Adrenal gland (tissue), 7 donors: ENCODE measurements around the gene APMAP.

GRCh38 chr20:23456237-23457204, 3.8 kb upstream of the CST11 start:
- PRO-cap, 3 experiments = no peak in any of the 3 experiments
- RAMPAGE, long total RNA, 4 experiments = no peak in any of the 4 experiments
- RRBS = no CpG with 5 or more reads among the region's 11 CpGs

GRCh38 chr20:23588794-23589601, 16.7 kb downstream of the CST9 start:
- PRO-cap, 3 experiments = no peak in any of the 3 experiments
- RAMPAGE, long total RNA, 4 experiments = no peak in any of the 4 experiments
- RRBS = no CpG with 5 or more reads among the region's 25 CpGs

DNA sequence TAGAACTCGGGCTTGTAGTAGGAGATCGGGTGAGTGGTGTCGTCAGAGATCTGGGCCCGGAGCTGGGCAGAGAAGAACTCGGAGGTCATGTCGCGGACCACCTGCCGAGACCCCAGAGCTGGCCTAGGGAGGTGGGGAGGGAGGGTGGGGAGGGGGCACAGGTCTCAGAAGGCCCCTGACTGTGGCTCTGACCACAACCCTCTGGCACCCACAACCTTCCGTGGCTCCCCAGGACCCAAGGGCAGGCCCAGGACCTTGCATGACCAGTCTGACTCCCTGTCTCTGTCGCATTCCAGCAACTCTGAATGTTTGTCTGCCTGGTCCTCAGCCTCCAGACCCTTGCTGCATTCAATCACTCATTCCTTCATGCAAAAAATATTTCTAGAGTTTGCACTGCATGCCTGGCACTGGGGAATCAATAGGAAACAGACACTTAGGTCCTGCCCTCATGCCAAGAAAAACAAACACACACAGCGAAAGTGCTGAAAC, 2.0 kb downstream of the GGTLC1 start:
- PRO-cap, 3 experiments = no peak in any of the 3 experiments
- RAMPAGE, long total RNA, 4 experiments = no peak in any of the 4 experiments
- RRBS = no CpG with 5 or more reads among the region's 11 CpGs

GRCh38 chr20:24469987-24470526, 628 bp downstream of the SYNDIG1 start:
- PRO-cap, 3 experiments = no peak in any of the 3 experiments
- RAMPAGE, long total RNA, 4 experiments = no peak in any of the 4 experiments
- RRBS = 2% methylated on average over 3 of the region's 37 CpGs

DNA sequence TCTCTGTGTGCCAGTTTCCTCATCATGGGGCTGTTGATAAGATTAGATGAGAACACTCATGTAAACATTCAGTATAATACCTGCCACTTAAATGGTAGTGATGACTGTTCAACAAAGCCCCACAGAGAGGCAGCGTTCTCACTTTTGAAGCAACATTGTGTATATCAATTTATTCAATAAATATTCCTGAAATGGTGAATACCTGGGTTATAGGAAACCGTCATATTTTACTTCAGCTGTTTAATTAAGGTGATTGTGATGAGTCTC, 114.6 kb upstream of the CST7 start:
- PRO-cap, 3 experiments = no peak in any of the 3 experiments
- RAMPAGE, long total RNA, 4 experiments = no peak in any of the 4 experiments
- RRBS = no CpG with 5 or more reads among the region's 2 CpGs

DNA sequence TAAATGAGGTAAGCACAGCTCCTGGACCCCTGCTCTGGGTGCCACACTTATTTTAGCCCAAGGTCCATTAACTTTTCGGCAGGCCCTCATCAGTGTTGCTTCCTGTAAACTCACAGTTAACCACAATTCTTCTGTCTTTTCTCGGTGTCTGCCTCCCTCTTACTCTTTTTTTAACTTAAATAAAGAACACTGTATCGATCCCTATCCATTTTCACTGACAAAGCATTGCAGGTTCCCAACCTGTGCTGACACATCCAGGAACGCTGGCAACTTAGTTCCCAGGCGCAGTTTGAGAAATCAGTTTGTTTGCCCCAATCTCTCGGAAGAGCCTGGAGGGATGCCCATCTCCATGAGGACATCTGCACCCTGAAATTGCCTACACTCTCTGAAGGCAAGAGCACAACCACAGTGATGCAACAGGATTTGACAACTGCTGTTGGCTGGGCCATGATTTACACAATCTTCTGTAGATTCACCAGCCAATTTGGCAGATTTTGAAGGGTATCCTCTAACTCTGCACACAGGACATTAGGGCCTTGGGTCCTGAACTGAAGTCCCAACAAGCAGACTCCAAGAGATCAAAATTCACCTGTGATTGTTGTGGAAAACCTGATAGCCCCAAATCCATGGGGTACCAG, 3.5 kb downstream of the APMAP start:
- PRO-cap, 3 experiments = no peak in any of the 3 experiments
- RAMPAGE, long total RNA, 4 experiments = no peak in any of the 4 experiments
- RRBS = no CpG with 5 or more reads among the region's 6 CpGs

DNA sequence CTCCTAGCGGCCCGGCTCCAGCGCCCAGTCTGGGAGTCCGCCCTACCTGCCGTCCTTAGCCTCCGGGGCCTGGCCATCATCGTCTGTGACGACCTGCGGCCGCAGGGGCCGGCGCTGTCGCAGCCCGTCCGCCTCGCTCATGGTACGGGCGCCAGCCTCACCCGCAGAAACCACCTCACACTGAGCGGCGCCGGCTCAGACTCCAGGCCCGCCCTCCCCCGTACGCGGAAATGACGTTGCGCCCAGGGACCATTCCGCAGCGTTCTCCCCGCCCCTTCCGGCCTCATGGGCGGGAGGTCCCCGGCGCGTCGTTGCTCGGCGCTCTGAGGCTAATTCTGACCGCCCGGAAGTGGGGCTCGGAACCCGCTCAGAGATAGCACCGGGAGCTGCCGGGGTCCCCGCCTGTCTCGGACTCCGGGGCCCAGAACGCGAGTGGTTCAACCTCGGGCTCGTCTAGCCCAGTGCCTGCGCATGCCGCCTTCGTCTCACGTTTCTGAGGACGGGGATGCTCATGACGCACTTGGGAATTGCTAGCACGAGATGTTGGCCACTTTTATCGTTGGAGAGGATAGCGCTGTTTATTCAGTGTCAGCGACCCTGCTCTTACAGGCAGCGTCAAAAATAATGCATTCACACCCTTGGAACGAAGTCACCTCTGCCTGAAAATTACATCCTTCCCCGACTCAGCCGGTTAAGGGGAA, at the start of gene APMAP:
Gene APMAP, minus strand, starts transcription at position 204 of the 701 bp plus-strand sequence.
- PRO-cap, 3 experiments = peak in 3 of 3 experiments; most common plus-strand start position 338 of the sequence (in 3); most common minus-strand start position 203 of the sequence (in 3)
- RAMPAGE, long total RNA, 4 experiments = start-site peak on the plus strand in 1 of 4 experiments, centred at position 299 of the sequence, 5 reads per replicate; start-site peak on the minus strand in 3 of 4 experiments, centred at positions 173 to 193 of the sequence, 104 to 620 reads per replicate
- RRBS = 2% methylated on average over 37 of the region's 66 CpGs

DNA sequence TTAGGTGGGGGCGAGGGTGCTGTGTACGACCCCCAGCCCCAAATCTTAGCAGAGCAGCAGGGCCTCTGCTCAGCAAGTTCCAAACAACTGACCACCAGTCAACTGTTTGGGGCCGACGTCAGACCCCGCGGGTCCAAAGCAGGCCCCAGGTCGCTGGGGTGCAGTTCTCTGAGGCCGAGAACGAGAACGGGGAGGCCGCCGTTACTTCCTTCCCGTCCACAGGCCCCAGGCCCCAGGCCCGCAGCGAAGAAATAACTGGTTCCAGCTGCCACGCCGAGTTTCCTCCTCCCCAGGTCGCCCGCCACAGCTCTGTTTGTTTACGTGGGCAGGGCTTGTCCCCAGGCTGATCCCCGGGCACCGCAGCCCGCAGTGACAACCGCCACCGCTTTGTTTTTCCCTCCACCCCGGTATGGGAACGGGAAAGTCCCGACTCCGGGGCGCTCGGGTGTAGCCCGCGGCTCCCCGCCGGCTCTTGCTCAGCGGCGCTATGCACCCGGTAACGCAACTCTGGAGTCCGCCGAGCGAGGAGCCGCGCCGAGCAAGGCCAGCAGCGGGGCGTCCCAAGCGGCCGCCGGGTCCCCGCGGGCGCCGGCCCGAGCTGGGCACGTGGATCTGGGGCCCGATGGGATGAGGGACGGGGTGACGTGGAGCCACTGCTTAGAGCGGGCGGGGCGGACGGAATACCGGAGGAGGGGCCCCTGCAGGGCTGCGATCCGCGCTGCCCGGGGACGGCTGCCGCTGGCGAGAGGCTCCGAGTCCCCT, 799 bp downstream of the ACSS1 start:
- PRO-cap, 3 experiments = peak in 3 of 3 experiments; most common plus-strand start position 703 of the sequence (in 3); most common minus-strand start position 600 of the sequence (in 3)
- RAMPAGE, long total RNA, 4 experiments = no peak in any of the 4 experiments
- RRBS = under 1% methylated on average over 29 of the region's 72 CpGs

- PRO-cap, 3 experiments = peak in 1 of 3 experiments; most common plus-strand start chr20:25059106 (in 1); most common minus-strand start chr20:25058980 (in 1)
- RAMPAGE, long total RNA, 4 experiments = no peak in any of the 4 experiments
- RRBS = no CpG with 5 or more reads among the region's 31 CpGs
These were observed 812 bp upstream of the ACSS1 start for GRCh38 chr20:25058546-25059356.

- PRO-cap, 3 experiments = no peak in any of the 3 experiments
- RAMPAGE, long total RNA, 4 experiments = no peak in any of the 4 experiments
- RRBS = no CpG with 5 or more reads among the region's 12 CpGs
These were observed 58.6 kb downstream of the PYGB start for GRCh38 chr20:25306065-25307219.

GRCh38 chr20:25498023-25498664, 87.2 kb downstream of the NINL start:
- PRO-cap, 3 experiments = no peak in any of the 3 experiments
- RAMPAGE, long total RNA, 4 experiments = no peak in any of the 4 experiments
- RRBS = no CpG with 5 or more reads among the region's 12 CpGs

DNA sequence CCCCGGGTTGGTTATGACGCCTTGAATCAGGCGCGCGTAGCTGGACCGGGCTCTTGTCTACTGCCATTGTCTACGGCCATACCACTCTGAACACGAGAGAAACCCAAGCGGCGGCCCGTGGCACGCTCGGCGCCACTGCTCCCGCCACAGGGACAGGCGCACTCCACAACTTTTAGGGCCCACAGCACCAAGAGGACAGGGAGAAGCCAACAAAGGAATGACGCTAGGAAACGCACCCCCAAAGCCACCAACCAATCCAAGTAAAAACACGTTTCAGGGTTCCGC, 1849.3 kb upstream of the DEFB115 start:
- PRO-cap, 3 experiments = no peak in any of the 3 experiments
- RAMPAGE, long total RNA, 4 experiments = no peak in any of the 4 experiments
- RRBS = no CpG with 5 or more reads among the region's 20 CpGs

- PRO-cap, 3 experiments = no peak in any of the 3 experiments
- RAMPAGE, long total RNA, 4 experiments = no peak in any of the 4 experiments
- RRBS = no CpG with 5 or more reads among the region's 36 CpGs
These were observed 1383.6 kb upstream of the DEFB115 start for GRCh38 chr20:29873853-29874271.

DNA sequence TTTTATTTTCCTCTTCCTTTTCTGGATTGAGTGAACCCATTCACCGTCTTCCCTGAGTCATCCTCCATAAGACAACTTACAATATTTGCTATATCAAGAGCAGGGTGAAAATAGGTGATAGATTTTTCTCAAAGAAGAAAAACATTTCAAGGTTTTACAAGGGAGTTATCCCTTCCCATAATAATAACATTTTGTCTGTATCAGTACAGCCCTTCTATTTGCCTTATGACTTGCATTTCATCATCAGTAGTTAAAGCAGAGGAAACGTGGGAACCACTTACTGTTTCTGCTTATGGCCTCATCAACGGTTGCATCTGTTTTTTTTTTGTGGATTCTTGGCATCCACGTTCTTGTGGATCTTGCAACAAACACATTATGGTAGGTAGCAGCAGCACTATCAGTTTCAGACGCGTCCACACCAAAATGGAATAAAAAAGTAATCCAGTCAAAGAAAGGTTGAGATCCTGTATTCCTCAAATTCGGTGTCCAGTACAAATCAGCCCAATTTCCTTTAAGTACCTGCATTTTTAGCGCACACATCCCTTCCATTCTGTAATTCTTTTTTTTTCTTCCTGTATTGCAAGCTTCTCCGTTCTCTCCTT, 678.3 kb upstream of the DEFB115 start:
- PRO-cap, 3 experiments = no peak in any of the 3 experiments
- RAMPAGE, long total RNA, 4 experiments = no peak in any of the 4 experiments
- RRBS = no CpG with 5 or more reads among the region's 9 CpGs

GRCh38 chr20:31587284-31588493, 17.4 kb upstream of the ID1 start:
- PRO-cap, 3 experiments = peak in 3 of 3 experiments; most common plus-strand start chr20:31587966 (in 3); most common minus-strand start chr20:31587845 (in 3)
- RAMPAGE, long total RNA, 4 experiments = no peak in any of the 4 experiments
- RRBS = 3% methylated on average over 30 of the region's 85 CpGs

DNA sequence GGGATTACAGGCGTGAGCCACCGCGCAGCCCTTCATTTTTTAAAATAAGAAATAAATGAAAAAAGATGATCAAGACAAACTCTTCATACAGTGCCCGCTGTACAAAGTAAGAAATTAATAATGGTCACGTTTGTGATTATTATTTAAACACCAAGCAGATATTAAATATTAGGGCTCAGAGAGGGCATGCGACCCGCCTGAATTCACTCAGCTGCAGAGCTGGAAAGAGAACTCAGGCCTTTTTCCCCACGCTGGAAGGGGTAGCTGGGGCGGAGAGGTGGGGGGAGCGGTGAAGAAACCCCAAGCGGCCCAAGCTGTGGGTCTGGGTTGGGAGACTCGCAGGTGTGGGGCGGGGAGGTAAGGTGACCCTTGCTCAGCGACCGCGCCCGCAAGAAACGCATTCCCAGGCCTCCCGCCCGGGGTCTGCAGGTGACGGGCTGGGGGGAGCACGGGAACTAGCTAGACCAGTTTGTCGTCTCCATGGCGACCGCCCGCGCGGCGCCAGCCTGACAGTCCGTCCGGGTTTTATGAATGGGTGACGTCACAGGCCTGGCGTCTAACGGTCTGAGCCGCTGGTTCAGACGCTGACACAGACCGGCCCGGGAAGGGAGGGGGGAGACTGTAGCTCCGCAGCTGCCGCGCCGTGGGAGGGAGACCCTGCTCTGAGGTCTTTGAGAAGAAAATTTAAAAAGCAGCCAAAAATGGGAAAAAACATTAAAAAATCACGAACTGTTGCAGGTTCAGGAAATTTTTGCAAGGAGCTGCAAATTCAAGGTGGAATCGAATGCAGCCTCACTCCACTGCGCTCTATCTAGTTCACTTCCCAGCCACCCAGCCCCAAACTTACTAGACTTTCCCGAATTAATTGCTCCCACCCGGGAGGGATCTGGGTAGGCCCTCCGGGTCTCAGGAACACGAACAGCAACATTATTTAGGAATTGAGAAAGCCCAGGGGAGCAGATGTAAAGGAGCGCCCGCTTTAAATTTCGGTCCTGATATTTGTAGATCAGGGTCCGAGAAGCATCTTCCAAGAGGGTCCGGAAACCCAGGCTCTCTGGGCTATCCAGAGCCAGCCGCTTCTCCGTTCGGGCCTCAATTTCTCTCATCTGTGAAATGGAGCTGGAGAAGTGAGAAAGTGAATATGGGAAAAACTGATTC, 883 bp upstream of the ID1 start:
- PRO-cap, 3 experiments = peak in 3 of 3 experiments; most common plus-strand start position 590 of the sequence (in 3); most common minus-strand start position 247 of the sequence (in 1)
- RAMPAGE, long total RNA, 4 experiments = no peak in any of the 4 experiments
- RRBS = under 1% methylated on average over 15 of the region's 57 CpGs

- PRO-cap, 3 experiments = no peak in any of the 3 experiments
- RAMPAGE, long total RNA, 4 experiments = no peak in any of the 4 experiments
- RRBS = no CpG with 5 or more reads among the region's 26 CpGs
These were observed 7.7 kb downstream of the ID1 start for GRCh38 chr20:31612732-31613288.

DNA sequence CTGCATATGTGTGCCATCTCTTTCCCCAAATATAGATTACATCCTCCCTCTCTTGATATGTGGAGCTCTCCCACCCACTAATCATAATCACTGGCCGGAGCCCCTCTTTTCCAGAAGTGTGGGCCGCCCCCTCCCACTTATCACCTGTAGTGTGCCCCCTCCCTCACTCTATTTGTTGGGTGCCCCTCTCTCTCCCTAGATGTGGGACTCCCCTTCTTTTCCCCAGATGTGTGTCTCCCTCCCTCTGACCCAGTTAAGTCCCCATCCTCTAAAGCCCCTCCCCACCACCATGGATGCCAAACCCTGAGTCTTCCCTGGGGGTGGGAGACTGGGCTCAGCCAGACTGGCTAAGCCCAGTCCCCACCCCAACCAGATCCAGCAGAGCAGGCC, 402 bp downstream of the COX4I2 start:
- PRO-cap, 3 experiments = no peak in any of the 3 experiments
- RAMPAGE, long total RNA, 4 experiments = no peak in any of the 4 experiments
- RRBS = no CpG with 5 or more reads among the region's 2 CpGs

GRCh38 chr20:31663853-31665027, 26.5 kb downstream of the COX4I2 start:
- PRO-cap, 3 experiments = no peak in any of the 3 experiments
- RAMPAGE, long total RNA, 4 experiments = no peak in any of the 4 experiments
- RRBS = no CpG with 5 or more reads among the region's 13 CpGs

- PRO-cap, 3 experiments = no peak in any of the 3 experiments
- RAMPAGE, long total RNA, 4 experiments = no peak in any of the 4 experiments
- RRBS = no CpG with 5 or more reads among the region's 10 CpGs
These were observed 28.0 kb downstream of the COX4I2 start for GRCh38 chr20:31665638-31666153.